ENCODE measurements around the genes ALOX15 and C1QBP.

- PRO-cap = no peak
Observed at GRCh38 chr17:4641378-4641781, at the start of gene ALOX15. ALOX15 (minus strand) TSS chr17:4641678.

DNA sequence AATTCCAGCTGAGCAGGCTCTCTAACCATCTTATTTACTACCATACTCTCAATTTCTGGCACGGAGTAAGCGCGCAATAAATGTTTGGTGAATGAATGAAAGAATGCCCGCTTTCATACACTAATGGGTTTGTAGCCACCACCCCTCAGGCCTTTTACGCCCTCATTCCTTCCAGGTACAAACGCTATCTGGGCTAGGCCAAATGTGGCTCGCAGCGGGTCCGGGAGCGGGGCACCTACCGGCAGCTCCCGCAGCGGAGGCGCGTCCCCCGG lies 506 bp upstream of the PLD2 start:
- PRO-cap = no peak

DNA sequence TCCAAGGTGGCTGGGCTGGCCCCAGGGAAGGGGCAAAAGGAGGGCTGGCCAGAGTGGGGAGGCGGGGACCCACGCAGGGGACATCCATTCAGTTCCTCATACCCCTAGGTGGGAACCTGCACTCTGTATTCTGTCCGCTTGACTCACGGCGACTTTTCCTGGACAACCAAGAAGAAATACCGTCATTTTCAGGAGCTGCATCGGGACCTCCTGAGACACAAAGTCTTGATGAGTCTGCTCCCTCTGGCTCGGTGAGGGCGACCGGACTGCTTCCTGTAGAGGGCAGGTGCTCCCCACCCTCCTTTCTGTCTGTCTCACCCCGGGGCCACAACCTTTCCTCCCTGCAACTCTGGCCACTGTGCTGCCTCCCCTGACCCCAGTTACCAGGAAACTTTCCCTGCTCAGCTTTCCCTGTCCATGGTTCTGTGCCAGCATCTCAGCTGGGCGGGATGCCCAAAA lies 1.2 kb downstream of the PLD2 start:
- PRO-cap = no peak

DNA sequence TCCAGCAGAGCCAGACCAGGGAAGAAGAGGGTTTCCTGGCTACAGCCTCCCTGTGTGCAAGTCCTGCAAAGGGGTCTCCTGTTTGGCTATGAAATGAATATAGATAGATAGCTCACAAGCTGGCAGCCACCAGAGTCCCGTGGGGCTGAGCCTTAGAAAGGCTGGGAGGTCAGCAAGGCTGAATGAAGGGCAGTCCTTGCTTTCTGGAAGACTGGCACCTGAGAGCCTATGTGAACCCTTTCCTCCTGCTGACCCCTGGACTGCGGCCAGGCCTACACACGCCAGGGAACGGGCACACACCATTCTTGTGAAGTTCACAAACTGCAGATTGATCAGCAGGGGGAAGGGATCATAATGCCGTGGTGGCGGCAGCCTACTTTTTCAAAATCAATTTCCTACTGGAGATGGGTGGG lies 1.0 kb upstream of the C17orf107 start:
- PRO-cap = no peak

GRCh38 chr17:4913827-4914640 lies 11.1 kb upstream of the CHRNE start:
- PRO-cap = no peak

- PRO-cap = no peak
Observed at GRCh38 chr17:4938538-4939051, 1.3 kb downstream of the SLC25A11 start.

- PRO-cap = no peak
Observed at GRCh38 chr17:4942568-4943722, 2.9 kb downstream of the RNF167 start.

- PRO-cap = unidirectional peak, plus-strand start at chr17:4968766; unidirectional peak, plus-strand start at chr17:4968843
Observed at GRCh38 chr17:4968629-4968904, 950 bp upstream of the SPAG7 start.

GRCh38 chr17:4968905-4969825 lies 1.5 kb upstream of the SPAG7 start:
- PRO-cap = unidirectional peak, minus-strand start at chr17:4969412

- PRO-cap = no peak
Observed at GRCh38 chr17:5049060-5050138, 14.2 kb upstream of the SLC52A1 start.

GRCh38 chr17:5096400-5096816 lies 15.3 kb downstream of the ZNF232 start:
- PRO-cap = no peak

GRCh38 chr17:5200234-5200875 lies 8.7 kb upstream of the ZNF594 start:
- PRO-cap = no peak

DNA sequence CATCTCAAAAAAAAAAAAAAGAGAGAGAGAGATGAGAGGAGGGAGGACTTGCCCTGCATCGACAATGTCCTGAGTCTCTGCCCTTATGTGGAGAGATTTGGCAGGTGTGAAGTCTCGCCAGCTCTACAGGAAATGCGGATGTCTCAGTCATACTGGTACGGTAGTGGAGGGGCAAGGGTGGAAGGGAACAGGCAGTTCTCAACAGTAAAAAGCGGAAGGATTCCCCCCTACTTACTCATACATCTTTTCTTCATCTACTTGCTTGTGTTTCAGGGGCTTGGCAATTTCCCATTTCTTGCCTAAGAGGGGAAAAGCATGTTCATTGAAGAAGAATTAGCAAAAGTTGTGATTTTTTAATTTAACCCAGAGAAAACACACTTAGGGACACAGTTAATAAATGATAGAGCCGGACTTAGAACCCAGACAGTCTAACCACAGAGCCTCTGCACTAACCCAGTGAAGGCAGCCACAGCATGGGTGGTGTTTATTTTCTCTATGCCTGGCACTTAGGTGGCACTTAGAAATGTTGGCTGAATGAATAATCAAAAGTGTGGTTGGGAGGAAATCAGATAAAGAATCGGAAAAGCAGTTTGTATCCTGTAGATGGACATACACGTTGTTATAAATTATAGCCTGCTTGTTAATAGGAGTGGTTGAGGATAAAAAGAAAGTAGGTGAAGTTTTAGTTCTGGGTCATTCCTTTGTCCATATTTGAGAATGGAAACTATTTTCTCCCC lies 13.4 kb downstream of the SCIMP start:
- PRO-cap = bidirectional peak, plus-strand start at position 165 of the sequence, minus-strand start at position 79 of the sequence

DNA sequence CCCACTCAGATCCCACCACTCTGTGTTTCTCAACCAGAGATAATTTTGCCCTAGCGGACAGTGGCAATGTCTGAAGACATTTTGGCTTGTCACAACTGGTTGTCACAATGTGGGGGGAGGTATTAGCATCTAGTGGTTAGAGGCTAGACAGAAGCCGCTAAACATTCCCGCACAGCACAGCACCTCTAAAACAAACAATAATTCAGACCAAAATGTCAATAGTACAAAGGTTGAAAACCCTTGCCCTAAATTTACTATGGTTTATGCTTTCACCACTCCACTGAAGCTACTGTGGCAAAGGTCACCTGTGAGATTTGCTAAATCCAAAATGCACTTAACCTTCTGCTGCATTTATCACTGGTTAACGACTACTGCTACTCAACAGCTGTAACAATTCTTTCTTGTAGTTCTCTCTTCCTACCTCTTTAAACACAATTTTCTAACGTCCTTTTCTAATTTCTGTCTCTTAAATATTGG lies 14.0 kb downstream of the NUP88 start:
- PRO-cap = no peak

GRCh38 chr17:5438468-5439428 lies at the start of gene C1QBP:
C1QBP (minus strand) TSS chr17:5439155.
- PRO-cap = bidirectional peak, plus-strand start at chr17:5439263, minus-strand start at chr17:5439164

DNA sequence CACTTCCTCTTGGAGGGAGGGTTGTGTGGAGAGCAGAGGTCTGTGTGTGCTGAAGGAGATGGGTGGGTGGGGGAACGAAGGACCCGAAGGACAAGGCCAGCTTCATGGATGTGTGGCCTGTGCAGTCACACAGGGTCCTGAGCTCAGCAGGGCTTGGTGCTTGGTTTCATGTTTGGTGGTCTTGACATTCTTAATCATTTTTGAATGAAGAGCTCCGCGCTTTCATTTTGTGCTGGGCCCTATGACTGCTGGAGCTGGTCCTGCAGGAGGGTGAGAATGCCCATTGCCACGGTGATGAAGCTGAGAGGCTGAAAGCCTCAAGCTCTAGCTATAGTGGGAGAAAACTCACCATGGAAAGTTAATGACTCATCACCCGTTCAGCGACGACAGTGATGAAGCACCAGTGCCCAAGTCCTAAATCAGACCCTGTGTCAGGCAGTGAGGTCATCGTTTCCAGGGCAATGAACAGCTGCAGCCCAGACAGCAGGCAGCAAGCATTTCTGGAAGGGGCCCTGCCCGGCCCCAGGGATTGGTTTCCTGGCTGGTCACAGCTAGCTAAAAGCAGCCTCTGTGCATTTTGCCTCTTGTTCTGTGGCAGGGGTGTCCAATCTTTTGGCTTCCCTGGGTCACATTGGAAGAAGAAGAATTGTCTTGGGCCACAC lies 25.9 kb upstream of the ENSG00000286190 start:
- PRO-cap = no peak

GRCh38 chr17:5558563-5559228 lies 25.6 kb downstream of the NLRP1 start:
- PRO-cap = no peak

GRCh38 chr17:6068036-6068271 lies 2.2 kb upstream of the WSCD1 start:
- PRO-cap = no peak

- PRO-cap = no peak
Observed at GRCh38 chr17:6652048-6652765, 645 bp downstream of the C17orf100 start.

DNA sequence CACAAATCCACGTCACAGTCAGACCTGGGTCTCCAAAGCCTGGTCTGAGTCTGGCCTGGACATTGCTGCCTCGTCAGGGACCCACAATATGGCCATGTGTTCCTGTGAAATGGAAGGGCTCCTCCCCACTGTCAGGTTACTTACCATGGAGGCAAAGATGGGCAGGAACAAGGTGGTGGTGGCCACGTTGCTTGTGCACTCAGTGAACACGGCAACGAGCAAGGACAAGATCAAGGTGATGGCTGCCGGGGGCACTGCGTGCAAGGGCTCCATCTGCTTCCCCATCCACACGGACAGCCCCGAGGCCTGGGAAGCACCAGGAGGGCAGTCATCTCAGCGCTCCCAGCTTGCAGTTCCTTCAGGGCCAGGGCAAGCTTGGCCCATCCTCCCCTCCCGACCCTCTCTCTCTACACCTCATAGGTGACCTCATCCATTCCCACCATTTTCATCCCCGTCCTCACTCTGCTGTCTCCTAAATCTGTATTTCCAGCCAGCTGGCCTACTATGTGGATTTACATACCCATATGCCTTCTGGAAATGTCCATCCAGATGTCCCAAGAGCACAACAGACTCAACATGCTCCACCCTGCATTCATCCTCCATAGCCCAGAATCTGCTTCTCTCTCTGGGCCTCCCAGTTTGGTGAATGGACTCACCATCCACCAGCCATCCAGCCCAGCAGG lies 22.4 kb downstream of the SLC13A5 start:
- PRO-cap = no peak

Measured in bronchus (tissue), 1 donor.